Omental fat pad (tissue), 4 donors: ENCODE measurements around the genes ADM2, KLHDC7B, SYCE3 and MAPK8IP2.

DNA sequence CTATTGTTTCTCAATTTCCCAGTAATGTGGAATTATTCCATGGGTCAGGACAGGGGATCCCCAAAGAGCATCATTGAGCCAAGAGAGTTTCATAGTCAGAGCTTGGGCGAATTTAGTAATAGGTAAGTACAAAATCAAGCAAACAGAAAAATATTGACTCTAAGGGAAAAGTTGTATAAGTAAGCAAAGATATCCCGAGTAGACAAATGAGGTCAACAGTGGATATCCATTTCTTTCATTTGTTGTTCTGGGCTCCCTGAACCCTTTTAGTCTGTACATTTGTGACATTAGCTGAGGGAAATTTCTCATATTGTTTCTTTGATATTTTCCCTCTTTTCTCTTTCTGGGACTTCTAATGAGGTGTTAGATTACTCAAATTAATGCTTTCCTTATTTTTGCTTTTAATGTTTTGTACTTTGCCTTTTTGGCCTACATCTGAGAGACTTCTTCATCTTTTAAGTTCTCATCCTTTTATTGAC, 57.5 kb downstream of the PPP6R2 start:
- PRO-cap = no peak
- RAMPAGE, long total RNA, 4 experiments = no peak in any of the 4 experiments

- PRO-cap = no peak
- RAMPAGE, long total RNA, 4 experiments = no peak in any of the 4 experiments
Measured at GRCh38 chr22:50436428-50437328, 38.2 kb downstream of the SBF1 start.

DNA sequence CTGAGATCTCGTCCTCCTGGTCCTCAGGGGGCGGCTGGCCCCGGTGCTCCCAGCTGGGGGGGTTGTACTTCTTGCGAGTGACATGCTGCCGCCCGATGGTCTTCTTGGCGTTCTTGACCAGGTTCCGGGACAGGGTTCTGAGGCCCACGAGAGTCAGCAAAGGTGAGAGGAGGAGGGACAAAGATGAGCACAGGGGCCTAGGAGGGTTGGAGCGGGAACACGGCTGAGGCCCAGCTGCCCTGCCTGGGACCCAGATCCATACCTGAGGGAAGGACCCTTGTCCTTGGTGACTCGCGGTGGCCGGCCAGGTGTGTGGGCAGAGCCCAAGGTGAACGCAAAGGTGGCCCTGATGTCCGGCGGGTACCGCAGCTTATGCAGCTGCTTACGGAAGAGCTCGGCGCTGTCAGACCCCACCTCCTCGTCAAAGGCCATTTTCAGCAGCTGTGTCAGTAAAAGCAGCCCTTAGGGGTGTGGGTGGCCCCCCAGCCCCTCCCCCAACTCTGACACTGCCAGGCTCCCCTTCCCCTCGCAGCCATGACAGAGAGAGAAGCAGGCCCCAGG, 14.5 kb downstream of the SBF1 start:
- PRO-cap = no peak
- RAMPAGE, long total RNA, 4 experiments = no peak in any of the 4 experiments

GRCh38 chr22:50481124-50481632, at the start of gene ADM2:
Gene ADM2 (plus strand): TSS chr22:50481543.
- PRO-cap = no peak
- RAMPAGE, long total RNA, 4 experiments = no peak in any of the 4 experiments

GRCh38 chr22:50506587-50507285, 766 bp downstream of the LMF2 start:
- PRO-cap = no peak
- RAMPAGE, long total RNA, 4 experiments = no peak in any of the 4 experiments

DNA sequence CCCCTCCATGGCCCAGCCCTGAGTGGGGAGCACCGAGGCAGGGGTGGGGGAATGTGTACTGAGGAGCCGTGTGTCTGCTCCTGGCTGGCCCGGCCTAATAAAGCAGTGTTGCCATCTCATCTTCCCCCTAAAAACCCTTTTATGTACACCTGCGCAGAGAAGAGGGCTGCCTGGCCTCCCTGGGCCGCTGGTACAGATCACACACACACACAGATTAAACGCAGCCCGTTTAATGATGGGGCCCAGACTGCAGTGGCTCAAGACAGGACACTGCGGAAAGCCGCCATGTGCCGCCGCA, 2.1 kb downstream of the SCO2 start:
- PRO-cap = no peak
- RAMPAGE, long total RNA, 4 experiments = no peak in any of the 4 experiments

GRCh38 chr22:50534066-50534762, 1.9 kb upstream of the ODF3B start:
- PRO-cap = no peak
- RAMPAGE, long total RNA, 4 experiments = start-site peak on the minus strand in 1 of 4 experiments, at chr22:50534228-50534285 at its widest, 7 reads per replicate

DNA sequence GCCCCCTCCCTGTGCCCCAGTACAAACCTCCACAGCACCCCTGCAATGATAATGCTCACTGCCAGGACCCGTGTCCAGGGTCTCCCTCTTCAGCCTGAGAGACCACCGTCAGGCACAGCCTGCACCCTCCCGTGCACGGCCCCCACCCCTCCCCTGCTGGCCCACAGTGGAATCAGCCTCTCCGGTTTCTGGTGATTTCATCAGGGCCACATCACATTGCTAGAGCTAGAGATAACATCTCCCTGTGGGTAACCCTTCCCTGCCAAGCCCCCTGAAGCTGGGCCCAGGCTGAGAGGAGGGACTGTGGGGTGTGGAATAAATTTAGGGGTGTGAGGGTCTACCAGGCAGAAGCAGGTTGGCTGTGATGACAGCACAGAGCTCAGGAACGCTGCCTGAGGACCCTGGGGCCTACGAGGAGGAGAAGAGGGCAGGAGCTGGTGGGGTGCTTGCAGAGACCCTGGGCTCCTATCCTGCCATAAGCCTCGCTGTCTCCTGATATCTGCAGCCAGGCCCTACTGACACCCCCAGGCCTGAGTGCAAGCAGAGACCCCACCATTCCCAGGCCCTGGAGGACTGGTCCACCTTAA, at the start of gene KLHDC7B:
TSS of gene KLHDC7B (plus strand) at position 347 of the 587 bp plus-strand sequence.
- PRO-cap = no peak
- RAMPAGE, long total RNA, 4 experiments = no peak in any of the 4 experiments

GRCh38 chr22:50562407-50562802, 314 bp downstream of the SYCE3 start:
- PRO-cap = no peak
- RAMPAGE, long total RNA, 4 experiments = no peak in any of the 4 experiments

DNA sequence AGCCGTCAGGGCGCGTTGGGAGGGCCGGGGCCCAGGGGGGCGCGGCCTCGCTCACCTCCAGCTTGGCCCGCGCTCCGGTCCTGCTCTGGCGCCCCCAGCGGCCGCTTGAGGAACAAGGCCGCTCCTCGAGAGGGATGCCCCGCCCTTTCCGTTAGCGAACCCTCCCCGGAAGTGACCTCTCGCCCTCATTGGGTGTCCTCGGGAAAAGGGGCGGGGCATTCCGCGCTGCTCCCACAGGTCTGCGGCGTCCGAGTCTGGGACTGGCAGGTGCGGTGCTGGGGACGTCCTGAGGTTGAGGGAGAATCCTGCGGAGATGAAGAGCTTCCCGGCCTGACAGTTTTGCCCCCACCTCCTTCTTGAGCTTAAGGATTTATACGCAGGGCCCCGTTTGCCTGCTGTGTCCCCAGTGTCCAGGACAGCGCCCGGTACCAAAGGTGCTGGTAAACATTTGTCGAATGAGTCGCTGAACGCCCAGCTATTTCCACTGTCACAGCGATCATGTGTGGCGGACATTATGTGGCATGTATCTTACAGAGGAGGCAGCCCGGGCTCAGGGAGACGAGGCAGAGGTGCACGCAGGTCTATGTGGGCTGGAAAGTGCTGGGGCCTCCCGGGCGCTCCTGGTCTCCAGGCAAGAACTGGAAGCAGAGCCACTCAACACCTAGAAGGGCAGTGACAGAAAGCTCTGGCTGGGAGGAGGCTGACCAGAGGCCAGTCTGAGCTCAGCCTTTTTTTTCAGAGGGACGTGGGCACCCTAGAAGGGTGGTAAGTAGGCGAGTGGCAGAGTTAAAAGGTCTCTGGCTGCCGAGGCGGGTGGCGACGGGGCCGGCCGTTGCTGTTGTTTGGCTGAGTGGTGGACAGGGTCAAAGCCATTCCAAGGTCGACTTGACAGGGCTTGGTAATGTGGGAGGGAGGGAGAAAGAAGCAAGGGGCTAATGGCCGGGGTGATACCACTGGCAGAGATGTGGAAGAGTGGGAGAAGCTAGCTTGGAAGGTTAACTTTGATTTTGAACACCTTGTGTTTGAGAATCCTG, at the start of gene SYCE3:
TSS of gene SYCE3 (minus strand) at position 117 of the 1,034 bp plus-strand sequence.
- PRO-cap = unidirectional peak, plus-strand start at position 257 of the sequence
- RAMPAGE, long total RNA, 4 experiments = start-site peak on the plus strand in 3 of 4 experiments, centred at positions 249 to 260 of the sequence, 12 to 22 reads per replicate

- PRO-cap = no peak
- RAMPAGE, long total RNA, 4 experiments = no peak in any of the 4 experiments
Measured at GRCh38 chr22:50568622-50569718, 6.3 kb upstream of the SYCE3 start.

GRCh38 chr22:50600061-50600950, at the start of gene MAPK8IP2:
Gene MAPK8IP2 (plus strand): TSS chr22:50600793.
- PRO-cap = no peak
- RAMPAGE, long total RNA, 4 experiments = start-site peak on the plus strand in 2 of 4 experiments, at chr22:50600750-50600801 at its widest, 8 to 29 reads per replicate

GRCh38 chr22:50600951-50601850, 608 bp downstream of the MAPK8IP2 start:
- PRO-cap = no peak
- RAMPAGE, long total RNA, 4 experiments = no peak in any of the 4 experiments

DNA sequence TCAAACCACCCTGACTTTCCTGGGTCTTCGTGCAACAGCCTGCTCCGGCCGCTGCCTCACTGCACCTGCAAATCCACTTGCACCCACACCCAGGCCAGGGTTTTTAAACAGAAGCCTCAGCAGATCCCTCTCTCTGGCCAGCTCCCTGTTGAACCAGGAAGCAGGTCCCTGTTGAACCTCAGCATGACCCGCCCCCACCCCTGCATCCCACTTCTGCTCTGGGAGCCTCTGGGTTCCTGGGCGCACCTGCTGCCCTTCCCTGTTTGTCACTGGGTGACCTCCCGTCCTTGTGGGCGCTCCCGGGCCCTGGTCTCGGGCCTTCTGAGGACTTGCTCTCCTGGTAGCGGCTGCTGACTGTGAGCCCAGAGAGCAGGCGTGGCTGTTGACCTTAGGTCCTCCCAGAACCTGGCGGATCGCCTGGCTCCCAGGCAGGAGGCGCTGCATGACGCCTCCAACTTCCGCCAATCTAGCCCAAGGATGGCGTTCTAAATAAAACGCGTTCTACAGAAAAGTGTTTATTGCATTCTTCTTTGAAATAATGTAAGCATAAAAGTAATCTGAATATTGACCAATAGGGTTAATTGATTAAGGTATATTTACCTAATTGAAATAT, 13.0 kb downstream of the MAPK8IP2 start:
- PRO-cap = no peak
- RAMPAGE, long total RNA, 4 experiments = no peak in any of the 4 experiments

GRCh38 chr22:50657869-50658457, 30.0 kb upstream of the ARSA start:
- PRO-cap = no peak
- RAMPAGE, long total RNA, 4 experiments = no peak in any of the 4 experiments

DNA sequence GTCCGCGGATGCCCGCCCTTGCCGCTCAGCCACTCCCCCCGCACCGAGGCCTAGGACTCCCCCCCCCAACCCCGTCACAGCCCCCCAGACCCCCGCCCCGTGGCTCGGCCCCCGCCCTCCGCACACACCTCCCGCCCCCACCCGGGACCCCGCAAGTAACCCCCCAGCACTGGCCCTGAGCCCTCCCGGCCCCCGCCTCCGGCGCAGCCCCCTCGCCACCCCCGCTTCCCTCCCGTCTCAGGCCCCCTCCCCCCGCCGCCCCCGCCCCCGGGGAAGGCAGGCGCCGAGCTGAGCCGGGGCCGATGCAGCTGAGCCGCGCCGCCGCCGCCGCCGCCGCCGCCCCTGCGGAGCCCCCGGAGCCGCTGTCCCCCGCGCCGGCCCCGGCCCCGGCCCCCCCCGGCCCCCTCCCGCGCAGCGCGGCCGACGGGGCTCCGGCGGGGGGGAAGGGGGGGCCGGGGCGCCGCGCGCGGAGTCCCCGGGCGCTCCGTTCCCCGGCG, 46.2 kb upstream of the ARSA start:
- PRO-cap = no peak
- RAMPAGE, long total RNA, 4 experiments = no peak in any of the 4 experiments

- PRO-cap = no peak
- RAMPAGE, long total RNA, 4 experiments = no peak in any of the 4 experiments
Measured at GRCh38 chr22:50698303-50698981, 39.6 kb upstream of the ACR start.

DNA sequence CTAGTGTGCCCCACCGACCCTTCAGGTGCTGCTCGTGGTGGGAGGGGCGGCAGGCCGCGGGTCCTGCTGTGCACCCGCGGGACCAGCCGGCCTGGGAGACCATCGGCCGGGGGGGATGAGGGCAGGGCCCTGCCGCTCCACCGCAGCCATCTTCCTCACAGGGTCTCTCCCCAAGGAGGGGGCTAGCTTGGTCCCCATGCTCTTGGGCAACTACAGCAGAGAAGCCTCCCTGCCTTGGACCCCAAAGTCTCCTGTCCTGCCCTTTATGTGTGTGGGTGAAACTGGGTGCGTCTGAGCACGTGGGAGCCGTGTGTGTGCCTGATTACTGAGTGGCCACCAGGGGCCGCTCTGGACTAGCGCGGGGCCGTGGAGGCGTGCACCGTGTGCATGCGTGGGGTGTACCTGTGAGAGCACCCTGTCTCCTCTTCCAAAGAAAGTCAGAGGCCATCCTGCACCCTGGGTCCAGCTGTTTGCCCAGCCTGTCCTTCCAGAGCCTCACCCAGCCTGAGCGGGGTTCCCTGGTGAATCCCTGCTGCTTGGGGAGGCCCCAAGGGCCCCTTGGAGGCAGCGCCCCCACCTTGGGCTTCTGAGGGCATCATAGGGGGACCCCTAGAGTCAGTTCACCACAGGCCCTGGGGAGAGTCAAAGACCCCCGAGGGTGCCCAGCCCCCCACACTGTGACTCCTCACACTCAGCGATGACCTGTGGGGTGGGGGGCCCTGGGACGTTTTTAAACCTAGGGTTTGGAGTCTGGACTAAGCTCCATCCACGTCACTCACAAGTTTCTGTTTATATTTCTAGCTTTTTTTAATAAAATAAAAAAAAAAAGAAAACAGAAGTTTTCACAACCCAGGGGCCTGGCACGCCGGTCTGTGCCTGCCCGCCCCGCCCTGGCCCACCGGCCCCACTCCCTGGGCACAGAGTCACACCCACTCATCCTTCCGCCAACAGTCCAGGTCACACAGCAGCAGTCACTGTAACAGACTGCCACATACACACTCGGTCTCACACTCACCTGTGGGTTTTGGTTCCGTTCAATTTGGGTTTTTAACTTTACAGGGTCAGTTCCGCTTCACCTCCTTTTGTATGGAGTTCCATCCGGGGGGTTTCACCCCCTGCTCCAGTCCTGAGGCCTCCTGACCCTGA, 5.7 kb upstream of the ACR start:
- PRO-cap = no peak
- RAMPAGE, long total RNA, 4 experiments = no peak in any of the 4 experiments

GRCh38 chr22:50734295-50734619, 3.7 kb upstream of the ACR start:
- PRO-cap = no peak
- RAMPAGE, long total RNA, 4 experiments = no peak in any of the 4 experiments

DNA sequence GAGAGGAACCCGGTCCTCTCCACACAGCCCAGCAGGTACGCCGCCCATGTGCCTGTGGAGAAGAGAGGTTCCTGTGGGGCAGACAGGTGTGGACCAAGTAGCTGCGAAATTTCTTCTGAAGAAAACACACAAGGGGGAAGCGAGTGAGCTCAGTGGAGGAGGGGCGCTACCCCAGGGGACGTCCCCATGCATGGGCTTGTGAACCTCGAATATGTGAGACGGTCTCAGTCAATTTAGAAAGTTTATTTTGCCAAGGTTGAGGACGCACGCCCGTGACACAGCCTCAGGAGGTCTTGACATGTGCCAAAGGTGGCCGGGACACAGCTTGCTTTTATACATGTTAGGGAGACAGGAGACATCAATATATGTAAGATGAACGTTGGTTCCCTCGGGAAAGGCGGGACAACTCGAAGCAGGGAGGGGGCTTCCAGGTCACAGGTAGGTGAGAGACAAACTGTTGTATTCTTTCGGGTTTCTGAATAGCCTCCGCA, 596 bp upstream of the RABL2B start:
- PRO-cap = no peak
- RAMPAGE, long total RNA, 4 experiments = no peak in any of the 4 experiments